Colon Carcinoma Metastatic in the Lung (tissue), 2 donors: ENCODE measurements around a stretch of chr9.

- PRO-cap, 2 experiments, result peak in 2 of 2 experiments; most common plus-strand start chr9:127567377 (in 2); most common minus-strand start chr9:127567260 (in 2)
Measured at GRCh38 chr9:127566889-127568015, 1.6 kb downstream of the NIBAN2 start.

- PRO-cap, 2 experiments, result no peak in any of the 2 experiments
Measured at GRCh38 chr9:127716543-127717123, 754 bp downstream of the TTC16 start.

DNA sequence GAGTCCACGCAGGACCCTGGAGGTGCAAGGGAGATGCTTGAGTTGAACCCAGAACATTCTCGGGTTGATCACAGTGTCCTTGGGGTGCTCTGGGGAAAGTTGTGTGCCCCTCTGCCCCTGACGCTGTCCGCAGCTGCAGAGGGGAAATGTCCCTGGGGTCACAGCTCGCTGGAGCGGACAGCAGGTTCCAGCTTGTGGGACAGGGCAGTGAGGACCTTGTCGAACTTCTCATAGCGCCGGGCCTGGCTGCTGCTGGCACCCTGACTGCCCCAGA is 3.4 kb upstream of the TOR2A start:
- PRO-cap, 2 experiments, result no peak in any of the 2 experiments

- PRO-cap, 2 experiments, result no peak in any of the 2 experiments
Measured at GRCh38 chr9:127754405-127754793, 19.3 kb upstream of the TOR2A start.

DNA sequence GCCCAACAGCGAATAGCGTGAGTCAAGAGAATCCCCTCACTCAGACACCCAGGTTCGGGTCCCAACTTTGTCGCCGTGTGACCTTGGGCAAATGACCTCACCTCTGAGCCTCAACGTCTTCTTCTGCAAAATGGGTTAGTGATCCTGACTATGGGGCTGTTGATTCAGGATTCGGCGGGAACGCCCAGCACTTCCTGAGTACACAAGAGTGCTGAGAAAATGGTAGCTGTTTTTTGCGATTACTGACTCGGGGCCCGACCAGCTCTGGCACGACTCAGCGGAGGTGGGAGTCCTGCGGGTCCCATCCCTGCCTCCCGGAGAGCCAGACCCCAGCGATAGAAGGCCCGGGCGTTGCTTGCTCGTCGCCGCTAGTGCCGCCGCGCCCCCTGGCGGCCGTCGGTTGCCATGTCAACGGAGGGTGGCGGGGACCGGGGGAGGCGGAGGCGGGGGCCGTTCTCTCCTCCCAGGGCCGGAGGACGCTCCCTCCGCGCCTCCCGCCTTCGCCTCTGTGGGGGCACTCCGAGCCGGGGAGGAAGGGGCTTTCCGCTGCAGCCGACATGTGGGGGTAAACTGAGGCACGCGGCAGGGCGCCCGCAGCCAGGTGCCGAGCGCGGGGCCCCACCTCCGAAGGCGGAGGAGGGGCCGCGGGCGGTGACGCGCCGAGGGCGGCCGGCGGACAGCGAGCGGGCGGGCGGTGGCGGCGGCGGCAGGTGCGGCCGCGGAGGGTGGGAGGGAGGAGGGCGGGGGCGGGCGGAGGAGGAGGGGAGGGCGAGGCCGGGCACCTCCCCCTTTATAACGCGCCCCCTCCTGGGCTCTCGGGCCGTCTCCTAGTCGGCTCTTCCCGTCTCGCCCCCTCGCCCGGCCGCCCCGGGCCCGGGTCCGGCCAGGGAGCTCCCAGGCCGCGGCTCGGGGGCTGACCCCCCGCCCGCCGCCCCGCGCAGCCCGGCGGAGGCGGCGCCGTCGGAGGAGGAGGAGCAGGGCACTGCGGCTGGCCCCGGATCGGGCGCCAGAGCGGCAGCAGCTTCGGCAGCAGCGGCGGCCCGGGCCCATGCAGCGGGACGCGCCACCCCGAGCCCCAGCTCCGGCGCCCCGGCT is 737 bp upstream of the CDK9 start:
- PRO-cap, 2 experiments, result peak in 2 of 2 experiments; most common plus-strand start position 682 of the sequence (in 2); most common minus-strand start position 373 of the sequence (in 1)

- PRO-cap, 2 experiments, result no peak in any of the 2 experiments
Measured at GRCh38 chr9:127794298-127795204, 8.1 kb upstream of the FPGS start.

GRCh38 chr9:127813481-127814169 is 10.9 kb downstream of the FPGS start:
- PRO-cap, 2 experiments, result no peak in any of the 2 experiments

- PRO-cap, 2 experiments, result no peak in any of the 2 experiments
Measured at GRCh38 chr9:127817579-127818276, 15.0 kb downstream of the FPGS start.

- PRO-cap, 2 experiments, result no peak in any of the 2 experiments
Measured at GRCh38 chr9:127904138-127904349, 4.6 kb upstream of the ST6GALNAC6 start.

- PRO-cap, 2 experiments, result no peak in any of the 2 experiments
Measured at GRCh38 chr9:127917615-127918219, 876 bp upstream of the ST6GALNAC4 start.

GRCh38 chr9:127918220-127918647 is 1.4 kb upstream of the ST6GALNAC4 start:
- PRO-cap, 2 experiments, result no peak in any of the 2 experiments

GRCh38 chr9:127921388-127922148 is 4.7 kb upstream of the ST6GALNAC4 start:
- PRO-cap, 2 experiments, result no peak in any of the 2 experiments

- PRO-cap, 2 experiments, result no peak in any of the 2 experiments
Measured at GRCh38 chr9:127955842-127956295, 18.2 kb upstream of the DPM2 start.

- PRO-cap, 2 experiments, result no peak in any of the 2 experiments
Measured at GRCh38 chr9:127976982-127977449, 3.8 kb downstream of the EEIG1 start.

- PRO-cap, 2 experiments, result no peak in any of the 2 experiments
Measured at GRCh38 chr9:127991649-127992228, 10.9 kb upstream of the EEIG1 start.

DNA sequence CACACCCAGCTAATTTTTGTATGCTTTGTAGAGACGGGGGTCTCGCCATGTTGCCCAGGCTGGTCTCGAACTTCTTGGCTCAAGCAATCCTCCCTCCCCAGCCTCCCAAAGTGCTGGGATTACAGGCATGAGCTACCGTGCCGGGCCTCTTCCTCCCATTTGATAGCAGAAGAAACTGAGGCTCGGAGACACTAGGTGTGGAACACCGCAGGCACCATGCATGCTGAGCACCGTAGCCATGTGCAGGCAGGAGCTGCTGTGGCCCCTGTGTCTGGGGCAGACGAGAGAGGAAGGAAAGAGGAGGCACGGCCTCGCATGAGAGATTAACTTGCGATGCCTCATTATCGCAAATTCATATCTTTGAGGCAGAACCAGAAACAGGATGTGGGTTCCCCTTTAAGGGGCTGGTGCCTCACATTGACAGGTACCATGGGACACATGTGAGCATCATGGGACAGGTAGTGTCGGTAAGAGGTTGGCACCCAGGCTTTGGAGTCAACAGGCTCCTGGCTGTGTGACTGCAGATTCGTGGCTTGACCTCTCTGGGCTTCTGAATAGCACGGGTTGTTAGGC is 40.9 kb downstream of the NAIF1 start:
- PRO-cap, 2 experiments, result peak in 1 of 2 experiments; most common plus-strand start position 467 of the sequence (in 1); most common minus-strand start position 297 of the sequence (in 1)

DNA sequence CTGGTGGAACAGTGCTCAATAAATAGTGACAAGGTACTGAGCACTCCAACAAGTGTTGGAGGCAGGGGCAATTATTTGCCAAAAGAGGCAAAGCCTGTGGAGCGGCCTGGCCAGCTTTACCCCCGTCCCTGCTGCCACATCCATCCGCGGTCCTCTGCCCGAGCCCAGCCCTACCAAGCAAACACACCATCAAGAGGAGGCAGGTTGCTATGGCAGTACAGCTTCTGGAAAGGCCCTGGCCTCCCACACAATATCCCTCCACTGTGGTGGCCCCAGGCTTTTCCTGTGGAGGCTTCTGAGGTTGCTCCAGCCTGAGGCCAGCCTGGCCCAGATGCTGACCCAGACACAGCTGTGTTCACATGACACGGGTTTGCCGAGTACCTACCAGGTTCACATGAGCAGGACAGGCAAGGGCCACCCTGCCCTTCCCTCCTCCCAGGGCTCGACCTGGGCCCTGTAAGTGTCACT is 40.4 kb downstream of the NAIF1 start:
- PRO-cap, 2 experiments, result no peak in any of the 2 experiments

GRCh38 chr9:128063216-128063900 is 3.8 kb downstream of the NAIF1 start:
- PRO-cap, 2 experiments, result no peak in any of the 2 experiments

GRCh38 chr9:128071945-128073134 is 4.3 kb downstream of the SLC25A25 start:
- PRO-cap, 2 experiments, result peak in 1 of 2 experiments; most common minus-strand start chr9:128072414 (in 1)

GRCh38 chr9:128096747-128097325 is 28.8 kb downstream of the SLC25A25 start:
- PRO-cap, 2 experiments, result peak in 1 of 2 experiments; most common plus-strand start chr9:128097272 (in 1)